Duodenum (tissue), 1 donor: Measurements from ENCODE around the gene ZIC4.

GRCh38 chr3:146249201-146249688, 1.7 kb downstream of the PLSCR4 start:
- PRO-cap, result no peak

GRCh38 chr3:146339264-146339595, 88.3 kb upstream of the PLSCR4 start:
- PRO-cap, result no peak

GRCh38 chr3:147393129-147394179, 12.9 kb downstream of the ZIC4 start:
- PRO-cap, result unidirectional peak, plus-strand start at chr3:147393460

DNA sequence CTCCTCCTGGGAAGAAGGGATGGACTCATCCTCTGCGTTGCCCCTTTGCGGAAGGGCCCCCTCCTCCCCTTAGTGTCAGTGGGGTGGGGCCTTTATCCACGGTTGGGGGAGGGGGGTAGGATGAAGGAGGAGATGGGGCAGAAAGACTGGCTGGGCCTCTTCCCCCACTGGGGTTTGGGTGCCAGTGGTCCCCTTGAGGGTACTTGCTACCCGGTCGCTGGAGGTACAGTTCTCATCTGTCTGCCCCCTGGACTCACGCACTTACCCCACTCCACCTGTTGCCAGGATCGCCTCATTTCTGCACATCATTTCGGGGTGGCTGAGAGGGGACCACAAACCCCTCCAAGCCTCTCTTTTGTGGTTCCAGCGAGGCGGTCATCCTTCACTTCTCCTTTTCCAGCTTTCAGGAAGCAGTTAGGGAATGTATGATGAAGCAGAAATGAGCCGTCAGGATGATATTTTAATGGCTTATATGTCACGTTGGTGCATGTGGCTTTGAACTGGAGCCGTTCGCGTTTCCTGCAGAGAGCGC, at the start of gene ZIC4:
Gene ZIC4, minus strand, starts transcription at position 446 of the 532 bp plus-strand sequence.
- PRO-cap, result no peak

DNA sequence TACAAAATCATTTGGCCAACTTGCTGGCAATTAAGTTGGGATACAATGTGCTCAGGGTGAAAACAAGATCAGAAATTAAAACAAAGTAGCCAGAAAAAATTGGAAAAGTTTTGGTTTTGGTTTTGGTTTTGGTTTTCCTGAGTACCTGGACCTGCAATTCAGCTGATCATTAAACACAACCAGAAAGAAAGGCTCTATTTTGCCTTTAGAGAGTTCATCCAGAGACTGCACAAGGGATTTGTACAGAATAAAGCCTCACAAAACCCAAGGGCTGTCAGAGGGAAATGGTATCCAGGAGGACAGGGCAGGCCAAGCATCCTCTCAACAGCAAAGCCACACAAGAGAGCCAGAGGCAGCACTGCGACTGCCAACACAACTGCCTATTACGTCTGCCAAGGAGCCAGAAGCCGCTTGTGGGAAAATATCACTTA, 618.5 kb upstream of the AGTR1 start:
- PRO-cap, result no peak

GRCh38 chr3:148731452-148731953, 33.8 kb downstream of the AGTR1 start:
- PRO-cap, result no peak

- PRO-cap, result no peak
Measured at GRCh38 chr3:148737052-148737307, 39.3 kb downstream of the AGTR1 start.

- PRO-cap, result no peak
Measured at GRCh38 chr3:148997607-148998135, 6.3 kb downstream of the GYG1 start.

DNA sequence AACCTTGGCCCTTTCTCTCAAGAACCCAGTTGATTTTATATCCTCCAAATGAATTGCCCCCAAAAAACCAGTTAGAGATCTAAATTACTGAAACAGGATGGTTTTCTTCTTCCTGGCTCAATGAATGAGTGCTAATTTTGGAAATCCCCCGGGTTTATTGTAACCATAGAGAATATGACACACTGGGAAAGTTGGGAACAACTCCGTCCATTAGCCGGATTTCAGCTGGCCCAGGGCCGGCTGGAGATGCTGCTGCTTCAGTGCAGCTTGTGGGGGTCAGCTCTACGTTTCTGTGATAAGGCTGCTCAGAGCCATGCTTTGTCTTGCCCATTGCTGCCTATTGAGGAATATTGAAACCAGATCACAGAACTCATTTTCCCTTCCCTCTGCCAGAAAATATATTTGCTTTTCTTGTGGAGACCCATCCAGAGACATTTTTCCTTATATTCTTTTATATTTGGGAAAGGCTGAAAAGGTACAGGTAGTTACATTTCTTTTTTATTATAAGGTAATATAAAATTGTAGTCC, 20.4 kb downstream of the GYG1 start:
- PRO-cap, result no peak

DNA sequence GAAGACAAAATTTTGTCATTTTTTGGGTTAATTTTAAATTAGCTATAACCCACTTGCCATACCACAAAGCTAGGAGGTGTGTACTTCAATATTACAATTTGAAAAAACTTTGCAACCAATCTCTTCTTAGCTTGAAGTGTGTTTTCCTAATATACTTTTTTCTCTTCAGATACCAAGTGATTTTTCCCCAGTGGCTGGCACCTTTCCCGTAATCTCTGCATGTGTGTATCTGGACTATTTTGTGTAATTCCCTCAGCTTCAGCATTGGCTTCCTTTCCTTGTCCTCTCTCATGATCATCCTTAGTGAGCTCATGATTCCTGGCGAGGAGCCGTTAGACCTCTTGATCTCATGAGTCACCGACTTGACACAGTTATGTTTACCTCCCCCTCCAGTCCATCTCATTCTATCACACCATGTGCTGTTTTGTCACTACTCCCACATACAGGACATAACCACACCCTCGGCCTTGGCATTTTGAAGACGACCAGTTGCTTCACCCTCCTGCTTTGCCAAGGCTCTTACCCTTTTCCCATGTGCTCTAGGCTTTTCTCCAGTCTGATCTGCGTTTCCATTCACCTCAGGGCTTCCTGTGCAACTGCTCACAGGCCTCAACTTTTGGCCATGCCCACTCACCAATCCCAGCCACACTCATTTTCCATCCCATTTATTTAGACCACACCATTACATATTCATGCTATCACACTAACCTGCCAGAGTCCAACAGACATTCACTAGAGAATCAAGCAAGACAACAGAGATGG, 41.6 kb downstream of the CP start:
- PRO-cap, result no peak

DNA sequence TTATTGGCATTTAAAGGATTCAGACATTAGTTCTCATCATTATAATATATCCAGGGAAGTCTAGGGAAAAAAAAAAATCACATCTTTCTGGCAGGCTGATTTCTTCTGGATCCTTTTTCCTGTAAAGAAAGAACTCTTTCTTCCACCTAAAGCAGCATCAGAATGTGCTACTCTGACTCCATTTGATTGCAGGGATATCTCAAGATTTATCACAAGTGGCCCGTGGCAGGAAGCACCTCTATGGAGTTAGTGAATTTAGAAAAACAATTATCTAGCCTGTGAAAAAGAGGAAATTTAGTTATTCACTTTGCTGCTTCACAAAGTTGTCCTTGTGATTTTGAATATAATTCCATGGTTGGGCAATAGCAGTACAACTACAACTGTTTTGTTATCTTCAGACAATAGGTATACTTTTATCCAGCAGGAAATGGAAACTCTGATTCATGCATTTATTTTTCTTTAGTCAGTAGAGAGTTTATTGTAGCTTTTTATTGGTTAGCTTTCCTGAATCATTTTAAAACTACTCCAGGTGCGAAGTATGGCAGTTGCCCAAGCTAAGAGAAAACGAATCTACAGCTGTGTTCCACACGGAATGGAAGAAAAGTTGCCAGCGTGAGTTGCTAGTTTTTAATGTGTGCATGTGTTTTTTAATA, 80.2 kb downstream of the TM4SF4 start:
- PRO-cap, result no peak

- PRO-cap, result no peak
Measured at GRCh38 chr3:149615467-149615916, 42.3 kb downstream of the WWTR1 start.

DNA sequence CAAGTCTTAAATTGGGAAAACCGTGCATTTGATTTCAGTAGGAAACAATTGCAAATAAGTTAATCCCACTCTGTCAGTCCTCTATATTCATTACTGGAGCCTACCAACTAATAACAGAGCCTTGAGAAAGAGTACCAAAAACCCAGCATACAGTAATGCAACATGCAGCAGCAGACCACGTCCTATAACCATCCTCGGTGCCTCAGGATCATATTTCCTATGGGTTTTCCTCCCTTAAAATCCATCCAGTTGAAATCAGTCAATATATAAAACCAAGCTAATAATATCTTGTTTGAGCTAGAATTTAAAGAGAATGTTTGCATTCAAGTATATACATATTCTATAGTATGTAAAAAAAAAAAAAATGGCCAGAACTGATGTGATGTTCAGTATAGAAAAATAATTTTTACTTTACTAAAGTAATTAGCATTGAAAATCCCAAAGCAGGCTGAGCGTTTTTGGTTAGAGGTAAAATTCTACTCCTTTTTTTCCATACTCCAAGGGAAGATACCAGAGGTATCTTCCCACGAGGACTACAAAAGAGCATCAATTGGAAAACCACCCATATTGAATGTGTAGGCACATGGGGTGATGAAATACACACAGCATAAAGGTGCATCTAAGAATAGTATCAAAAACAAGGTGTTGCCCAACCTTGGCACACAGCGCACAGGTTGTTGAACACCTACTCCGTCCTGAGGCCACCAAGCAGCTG, 31.5 kb downstream of the WWTR1 start:
- PRO-cap, result no peak

DNA sequence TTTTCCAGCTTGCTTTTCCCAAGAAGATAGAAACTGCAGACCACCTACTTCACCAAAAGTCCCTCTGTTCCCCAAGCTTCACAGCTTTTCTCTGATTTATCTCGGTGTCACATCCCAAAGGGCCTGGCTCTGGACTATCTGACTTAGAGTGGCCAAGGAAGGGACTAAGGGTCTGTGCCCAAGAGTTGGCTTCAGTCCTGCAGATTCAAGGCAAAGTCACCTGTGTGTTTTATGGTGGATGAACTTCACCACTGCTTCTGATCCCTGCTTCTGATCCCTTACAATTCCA, 1.5 kb downstream of the WWTR1 start:
- PRO-cap, result no peak

- PRO-cap, result no peak
Measured at GRCh38 chr3:149703005-149703404, 45.2 kb upstream of the WWTR1 start.

DNA sequence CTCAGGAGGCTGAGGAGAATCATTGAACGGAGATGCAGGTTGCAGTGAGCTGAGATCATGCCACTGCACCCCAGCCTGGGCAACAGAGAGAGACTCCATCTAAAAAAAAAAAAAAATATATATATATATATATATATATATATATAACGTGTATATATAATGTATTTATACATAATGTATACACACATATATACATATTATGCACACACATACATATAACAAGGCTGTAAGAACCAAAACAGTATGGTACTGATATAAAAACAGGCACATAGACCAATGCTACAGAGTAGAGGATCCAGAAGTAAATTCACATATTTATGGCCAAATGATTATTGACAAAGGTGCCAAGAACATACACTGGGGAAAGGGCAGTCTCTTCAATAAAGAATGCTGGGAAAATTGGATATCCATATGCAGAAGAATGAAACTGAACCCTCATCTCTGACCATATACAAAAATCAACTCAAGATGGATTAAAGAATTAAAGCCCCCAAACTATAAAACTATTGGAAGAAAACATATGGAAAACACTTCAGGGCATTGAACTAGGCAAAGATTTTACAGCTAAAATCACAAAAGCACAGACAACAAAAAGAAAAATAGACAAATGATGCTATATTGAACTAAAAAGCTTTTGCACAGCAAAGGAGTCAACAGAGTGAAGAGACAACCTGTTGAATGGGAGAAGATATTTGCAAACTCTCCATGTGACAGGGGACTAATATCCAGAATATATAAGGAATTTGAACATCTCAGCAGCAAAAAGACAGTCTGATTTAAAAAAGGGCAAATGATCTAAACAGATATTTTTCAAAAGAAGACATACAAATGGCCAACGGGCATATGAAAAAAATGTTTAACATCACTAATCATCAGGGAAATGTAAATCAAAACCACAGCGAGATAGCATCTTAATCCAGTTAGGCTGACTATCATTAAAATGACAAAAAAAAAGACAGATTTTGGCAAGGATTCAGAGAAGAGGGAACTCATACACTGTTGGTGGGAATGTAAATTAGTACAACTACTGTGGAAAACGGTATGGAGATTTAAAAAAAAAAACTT, 47.5 kb downstream of the RNF13 start:
- PRO-cap, result no peak

DNA sequence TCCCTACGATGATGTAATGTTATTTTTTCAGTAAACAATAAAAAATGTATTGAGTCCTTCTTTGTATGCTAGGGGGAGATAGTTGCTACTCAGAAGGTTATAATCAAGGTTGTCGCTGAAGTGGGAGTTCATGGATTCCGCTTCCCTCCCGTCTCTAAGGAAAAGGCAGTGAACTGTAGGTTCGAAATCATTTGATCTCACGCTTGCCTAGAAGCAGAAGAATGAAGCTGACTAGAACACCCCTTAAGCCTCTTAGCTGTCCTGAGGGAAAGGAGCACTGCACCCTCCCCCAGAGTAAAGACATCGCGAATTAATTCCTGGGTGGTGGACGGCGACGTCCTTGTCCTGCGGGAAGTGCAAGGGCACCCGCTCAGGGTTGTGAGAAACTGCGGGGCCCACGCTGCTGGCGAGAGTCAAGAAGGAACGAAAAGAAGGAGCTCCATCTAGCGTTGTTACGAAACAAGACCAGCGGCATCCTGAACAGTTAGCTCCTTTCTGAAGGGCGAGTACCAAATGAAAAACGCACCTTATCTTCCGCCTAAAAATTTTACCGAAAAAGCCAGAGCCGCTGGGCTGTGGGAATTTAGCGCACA, 213.3 kb upstream of the PFN2 start:
- PRO-cap, result no peak

DNA sequence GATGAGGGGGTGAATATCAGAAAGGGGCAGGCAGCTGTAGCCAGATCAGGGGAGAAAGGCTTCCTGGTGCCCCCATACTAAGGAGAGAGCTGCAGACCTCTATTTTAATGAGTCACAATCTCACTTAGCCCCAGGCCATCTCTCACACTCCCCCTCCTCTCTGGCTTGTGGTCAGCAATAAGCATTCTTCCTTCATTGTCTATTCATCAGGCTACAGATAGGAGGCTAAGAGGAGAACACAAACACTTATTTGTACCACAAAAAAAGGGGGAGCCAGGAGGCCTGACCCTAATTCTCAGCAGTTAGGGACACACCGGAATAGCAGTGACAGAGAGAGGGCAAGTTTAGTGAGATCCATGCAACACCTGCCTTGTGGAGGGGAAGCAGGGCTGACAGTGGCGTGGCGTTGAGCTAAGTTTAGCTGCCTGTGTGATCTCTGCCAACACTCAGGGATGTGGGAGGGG, 192.0 kb upstream of the TSC22D2 start:
- PRO-cap, result no peak

GRCh38 chr3:150237384-150238001, 170.6 kb upstream of the TSC22D2 start:
- PRO-cap, result no peak

- PRO-cap, result no peak
Measured at GRCh38 chr3:150254303-150254890, 153.7 kb upstream of the TSC22D2 start.